Endometrial microvascular endothelial cells (primary cell): ENCODE measurements around the gene CD226.

GRCh38 chr18:67244138-67244413, 272.4 kb downstream of the DSEL start:
- RAMPAGE, long total RNA: no peak

- RAMPAGE, long total RNA: no peak
These were observed 156.5 kb downstream of the DSEL start for GRCh38 chr18:67359963-67360534.

GRCh38 chr18:67599273-67599780, 82.8 kb upstream of the DSEL start:
- RAMPAGE, long total RNA: no peak

DNA sequence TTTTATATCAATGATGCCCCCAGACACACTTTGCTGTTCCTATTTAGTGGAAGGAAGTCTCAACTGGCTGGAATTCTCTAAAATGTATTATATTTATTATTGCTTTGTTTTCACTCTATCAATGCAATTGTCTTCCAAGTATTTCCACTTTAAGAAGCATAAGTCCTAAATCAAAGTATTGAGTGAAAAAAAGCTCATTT, 33.4 kb upstream of the DOK6 start:
- RAMPAGE, long total RNA: no peak

DNA sequence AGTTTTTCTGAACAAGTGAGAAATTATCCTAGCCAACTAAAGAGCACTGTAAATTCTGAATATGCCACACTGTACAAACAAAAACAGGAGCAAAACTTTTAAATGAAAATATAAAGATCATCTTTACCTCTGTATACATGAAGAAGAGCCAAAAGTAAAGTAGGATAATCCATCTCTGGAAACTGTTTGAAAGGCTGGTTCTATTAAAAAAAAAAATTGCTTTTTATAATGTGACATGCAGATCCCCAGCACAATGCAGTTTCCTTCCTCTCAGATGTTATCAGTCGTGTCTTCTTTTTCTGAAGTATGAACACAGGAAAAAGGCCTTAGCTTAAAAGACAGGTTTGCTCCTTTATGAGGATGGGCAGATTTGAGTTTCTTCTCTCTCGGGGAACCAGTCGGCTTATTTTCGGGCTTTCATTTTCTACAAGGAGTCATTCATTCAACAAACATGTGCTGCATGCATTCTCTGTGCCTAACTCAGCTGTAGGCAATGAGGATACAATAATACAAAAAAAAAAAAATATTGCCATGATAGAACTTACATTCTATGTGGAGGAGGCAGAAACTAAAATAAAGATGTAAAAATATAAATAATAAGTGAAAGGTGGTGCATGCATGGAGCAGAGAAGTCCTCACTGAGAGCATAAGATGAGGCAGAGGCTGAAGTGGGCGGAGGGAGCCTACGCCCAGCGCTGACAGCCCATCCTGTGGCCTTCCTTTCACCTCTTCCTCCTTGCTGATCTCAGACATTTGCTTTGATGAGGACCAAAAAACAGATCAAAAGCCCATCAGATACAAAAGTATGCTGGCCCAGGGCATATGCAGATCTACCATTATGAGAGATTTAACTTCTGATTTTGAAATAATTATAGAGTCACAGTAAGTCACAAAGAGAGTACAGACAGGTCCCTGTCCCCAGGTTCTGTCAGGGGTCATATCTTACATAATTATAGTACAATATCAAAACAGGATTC, at the start of gene CD226:
CD226 (minus strand) TSS at position 640 of the 977 bp plus-strand sequence.
- RAMPAGE, long total RNA: no peak

GRCh38 chr18:70234620-70235021, 29.1 kb upstream of the RTTN start:
- RAMPAGE, long total RNA: no peak

- RAMPAGE, long total RNA: no peak
These were observed 46.2 kb downstream of the SOCS6 start for GRCh38 chr18:70334844-70335608.

DNA sequence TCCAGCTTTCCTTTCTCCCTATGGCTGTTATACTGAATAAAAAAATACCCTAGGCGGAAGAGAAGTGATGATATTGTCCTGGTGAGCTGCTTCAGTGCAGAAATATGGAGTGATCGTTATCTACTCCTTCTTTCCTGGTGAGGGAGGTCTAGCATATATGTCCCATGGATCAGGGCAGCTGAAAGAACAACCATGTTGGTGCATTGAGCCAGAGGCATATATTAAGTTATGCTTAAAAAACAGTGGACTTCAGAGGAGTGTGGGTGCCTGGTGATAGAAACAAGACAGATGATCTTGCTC, 773.0 kb downstream of the SOCS6 start:
- RAMPAGE, long total RNA: no peak

DNA sequence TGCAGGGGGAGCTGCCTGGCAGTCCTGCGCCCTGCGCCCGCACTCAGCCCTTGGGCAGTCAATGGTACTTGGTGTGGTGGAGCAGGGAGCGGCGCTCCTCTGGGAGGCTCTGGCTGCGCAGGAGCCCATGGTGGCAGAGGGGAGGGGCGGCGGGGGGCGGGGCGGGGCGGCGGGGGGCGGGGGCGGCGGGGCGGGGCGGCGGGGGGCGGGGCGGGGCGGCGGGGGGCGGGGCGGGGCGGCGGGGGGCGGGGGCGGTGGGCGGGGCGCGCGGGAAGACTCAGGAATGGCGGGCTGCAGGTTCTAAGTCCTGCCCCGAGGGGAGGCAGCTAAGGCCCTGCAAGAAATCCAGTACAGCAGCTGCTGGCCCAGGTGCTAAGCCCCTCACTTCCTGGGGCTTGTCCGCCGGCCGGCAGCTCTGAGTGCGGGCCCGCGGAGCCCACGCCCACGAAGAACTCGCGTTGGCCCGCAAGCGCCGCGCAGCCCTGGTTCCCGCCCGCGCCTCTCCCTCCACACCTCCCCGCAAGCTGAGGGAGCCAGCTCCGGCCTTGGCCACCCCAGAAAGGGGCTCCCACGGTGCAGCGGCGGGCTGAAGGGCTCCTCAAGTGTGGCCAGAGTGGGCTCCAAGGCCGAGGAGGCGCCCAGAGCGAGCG, 923.6 kb downstream of the SOCS6 start:
- RAMPAGE, long total RNA: no peak

DNA sequence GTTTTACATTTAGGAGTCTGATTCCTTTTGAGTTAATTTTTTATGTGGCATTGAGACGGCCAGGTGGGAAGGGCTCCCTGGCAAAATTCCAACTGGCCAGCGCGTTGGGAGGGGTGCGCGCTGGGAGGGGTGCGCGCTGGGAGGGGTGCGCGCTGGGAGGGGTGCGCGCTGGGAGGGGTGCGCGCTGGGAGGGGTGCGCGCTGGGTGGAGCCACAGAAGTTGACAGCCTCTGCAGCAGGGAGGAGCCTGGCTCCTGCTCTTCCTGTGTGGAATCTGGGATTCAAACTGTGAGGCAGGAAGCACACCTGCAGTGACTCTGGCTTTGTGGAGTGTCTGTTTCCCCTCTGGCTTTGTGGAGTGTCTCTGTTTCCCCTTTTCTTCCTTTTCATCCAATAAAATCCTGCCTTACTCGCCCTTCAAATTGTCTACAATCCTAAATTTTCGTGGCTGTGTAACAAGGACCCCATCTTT, 147.9 kb upstream of the CBLN2 start:
- RAMPAGE, long total RNA: no peak

DNA sequence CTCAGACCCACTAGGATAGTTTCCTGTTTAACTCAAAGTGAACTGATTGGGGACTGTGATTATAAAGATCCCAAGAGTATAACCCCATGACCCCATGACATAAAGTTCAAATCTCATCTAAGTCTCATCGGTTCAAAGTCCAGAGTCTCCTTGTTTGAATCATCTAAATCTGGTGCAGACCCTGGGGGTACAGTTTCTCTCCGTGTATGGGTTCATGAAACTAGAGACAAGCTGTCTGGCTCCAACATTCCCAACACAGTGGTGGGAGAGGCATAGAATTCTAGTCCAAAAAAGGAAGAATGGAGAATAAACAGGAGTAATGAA, 95.6 kb downstream of the NETO1 start:
- RAMPAGE, long total RNA: no peak

GRCh38 chr18:74063633-74064141, 83.9 kb downstream of the FBXO15 start:
- RAMPAGE, long total RNA: no peak

DNA sequence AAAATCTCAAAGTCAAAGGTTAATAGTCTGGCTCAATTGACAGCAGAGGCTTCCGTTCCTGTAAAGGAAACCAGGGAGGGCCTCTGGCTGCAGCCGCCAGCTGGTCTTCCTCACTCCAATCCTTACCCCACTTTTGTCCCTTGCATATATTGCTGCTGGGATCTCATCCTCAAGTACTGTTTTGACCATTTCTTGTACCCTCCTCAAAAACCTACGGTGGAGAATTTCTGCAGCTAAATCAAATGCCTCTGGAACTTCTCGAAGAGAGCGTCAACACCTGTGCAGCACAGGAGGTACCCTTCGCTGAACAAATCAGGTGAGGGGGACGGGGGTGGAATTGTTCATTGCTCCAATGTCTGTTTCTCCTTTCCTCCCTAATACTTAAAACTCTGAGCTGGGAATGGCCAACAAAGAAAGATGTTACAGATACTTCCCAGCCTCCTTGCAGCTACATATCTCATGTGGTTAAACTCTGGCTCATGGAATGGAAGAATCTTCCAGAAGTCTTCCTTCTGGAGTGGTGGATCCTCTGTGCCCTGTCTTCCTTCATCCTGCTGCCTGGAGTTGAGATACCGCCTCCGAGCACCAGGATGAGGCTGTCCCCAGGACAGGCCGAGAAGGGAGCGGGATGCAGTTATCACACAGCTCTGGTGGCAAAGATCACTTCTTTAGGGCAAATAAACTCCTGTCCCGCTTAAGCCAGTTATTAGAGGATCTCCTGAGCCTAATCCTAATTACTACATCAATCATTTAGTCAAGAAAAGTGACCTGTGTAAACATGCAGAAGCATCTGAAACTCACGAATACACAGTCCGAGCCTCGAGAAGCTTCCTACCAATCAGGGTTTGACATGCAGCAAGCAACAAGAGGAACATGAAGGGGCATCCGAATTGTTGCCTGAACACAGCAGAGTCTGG, 16.7 kb downstream of the CYB5A start:
- RAMPAGE, long total RNA: no peak

DNA sequence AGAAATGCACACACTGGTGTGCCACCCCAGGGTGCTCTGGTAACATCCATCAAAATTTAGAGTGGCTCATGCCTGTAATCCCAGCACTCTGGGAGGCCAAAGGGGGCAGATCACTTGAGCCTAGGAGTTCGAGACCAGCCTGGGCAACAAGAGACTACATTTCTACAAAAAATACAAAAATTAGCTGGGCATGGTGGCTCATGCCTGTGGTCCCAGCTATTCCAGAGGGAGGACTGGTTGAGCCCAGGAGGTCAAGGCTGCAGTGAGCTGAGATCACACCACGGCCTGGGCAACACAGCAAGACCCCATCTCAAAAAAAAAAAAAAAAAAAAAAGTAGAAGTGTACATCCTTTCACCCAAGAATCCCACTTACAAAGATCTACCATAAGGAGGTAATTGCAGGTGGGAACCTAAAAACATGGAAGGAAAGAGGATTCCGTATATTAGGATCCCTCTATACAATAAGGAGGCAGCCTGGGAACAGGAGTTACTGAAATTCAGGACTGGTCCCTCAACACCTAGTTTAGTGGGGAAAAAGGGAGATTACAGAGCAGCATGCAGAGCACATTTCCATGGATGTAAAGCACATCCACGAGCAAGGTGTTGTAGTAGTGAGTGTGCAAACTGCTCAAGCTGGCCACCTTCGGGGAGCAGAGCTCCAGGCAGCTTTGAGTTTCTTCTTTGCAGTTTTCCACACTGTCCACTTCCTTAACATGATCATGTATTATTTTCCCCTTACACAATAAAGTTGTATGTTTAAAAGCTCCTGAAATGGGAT, 6.0 kb downstream of the CYB5A start:
- RAMPAGE, long total RNA: no peak

- RAMPAGE, long total RNA: no peak
These were observed 399 bp upstream of the CYB5A start for GRCh38 chr18:74292107-74292616.

GRCh38 chr18:74407843-74408223, 49.3 kb downstream of the DIPK1C start:
- RAMPAGE, long total RNA: no peak

GRCh38 chr18:74541566-74542661, 7.6 kb downstream of the CNDP1 start:
- RAMPAGE, long total RNA: no peak

- RAMPAGE, long total RNA: no peak
These were observed 2.5 kb downstream of the ZNF407 start for GRCh38 chr18:74600076-74600757.

- RAMPAGE, long total RNA: no peak
These were observed 303.7 kb downstream of the PTGR3 start for GRCh38 chr18:74905204-74905592.

DNA sequence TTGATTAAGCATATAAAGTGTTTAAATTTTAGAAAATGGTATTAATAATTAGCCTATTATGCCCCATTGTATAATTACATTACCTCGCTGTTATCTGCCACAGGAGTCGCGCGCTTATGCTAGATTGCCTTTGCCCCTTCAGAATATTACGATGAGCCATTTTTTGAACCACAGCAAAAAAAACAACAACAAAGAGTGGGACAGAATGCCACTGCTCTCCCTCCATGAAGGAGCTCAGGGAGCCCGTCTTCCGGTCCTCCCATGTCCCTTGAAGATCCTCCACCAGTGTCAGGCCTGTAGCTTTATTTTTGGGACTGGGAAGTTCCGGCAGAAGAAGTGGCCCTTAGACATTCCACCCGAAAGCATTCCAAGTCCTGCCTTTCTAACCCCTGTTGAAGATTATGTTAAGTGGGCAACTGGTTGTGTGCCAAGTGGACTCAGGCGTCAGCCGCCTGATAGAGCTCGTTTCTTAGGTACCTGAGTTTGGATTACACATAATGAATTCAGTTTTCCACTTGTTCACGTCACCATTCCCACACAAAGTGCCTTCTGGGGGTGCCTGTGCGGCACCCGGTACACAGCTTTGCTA, 156.6 kb downstream of the PTGR3 start:
- RAMPAGE, long total RNA: no peak